HepG2 (cell line): ENCODE measurements around the gene POMT1.

GRCh38 chr9:131394332-131395063, 612 bp downstream of the PRRC2B start:
- RRBS, 2 experiments = 2% methylated on average over 34 to 52 of the region's 84 CpGs
CAGE:
- cytosol, long polyA minus RNA = no peak
- cytosol, long polyA plus RNA = no peak
- long polyA plus RNA = no peak
- nucleus, long polyA minus RNA = no peak
- nucleus, long polyA plus RNA = no peak

DNA sequence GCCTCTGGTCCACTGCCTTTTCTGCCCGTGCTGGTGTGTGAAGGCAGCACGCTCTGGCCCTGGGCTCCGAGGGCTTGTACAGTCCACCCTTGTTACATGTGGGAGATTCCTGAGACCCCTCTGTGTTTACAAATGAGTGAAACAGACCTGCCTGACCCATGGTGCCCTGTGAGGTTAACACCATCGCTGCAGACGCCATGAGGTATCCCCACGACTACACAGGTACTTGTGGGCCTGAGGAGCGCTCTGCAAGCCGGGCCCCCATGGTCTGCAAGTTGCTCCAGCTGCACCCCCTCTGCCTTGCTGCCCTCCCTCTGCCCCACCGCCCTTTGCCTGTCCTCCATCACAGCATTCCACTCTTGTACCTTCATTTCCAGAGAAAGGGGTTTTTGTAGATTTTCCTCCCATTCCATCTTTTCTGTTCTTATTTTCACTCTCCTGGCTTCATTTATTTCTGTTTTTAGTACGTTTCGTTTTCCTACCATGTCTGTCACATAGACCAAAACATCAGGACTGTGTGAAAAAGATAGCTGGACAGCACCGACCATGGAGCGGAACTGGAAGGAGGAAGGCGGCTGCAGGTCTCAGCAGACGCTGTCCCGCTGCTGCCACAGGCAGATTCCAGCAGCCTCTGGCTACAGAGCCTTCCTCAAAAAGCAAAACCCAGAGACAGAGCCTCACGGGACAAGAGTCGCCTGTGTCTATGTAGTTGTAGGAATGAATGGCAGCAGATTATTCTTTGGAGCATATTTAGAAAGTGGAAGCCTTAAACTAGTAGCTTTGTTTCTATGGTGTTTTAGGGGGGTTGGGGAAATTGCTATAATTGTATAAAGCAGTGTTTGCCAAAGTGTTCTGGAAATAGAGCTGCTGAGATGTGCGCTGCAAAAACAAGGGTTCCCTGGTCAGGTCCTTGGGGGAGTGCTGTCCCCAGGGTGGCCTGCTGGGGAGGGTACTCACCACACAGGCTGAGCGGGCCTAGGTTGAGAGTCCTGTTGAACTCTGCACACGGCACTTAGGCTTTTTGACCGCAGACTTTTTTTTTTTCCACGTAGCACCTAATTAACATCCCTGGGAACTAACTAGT, 9.5 kb upstream of the POMT1 start:
- RRBS, 2 experiments = no CpG with 5 or more reads among the region's 23 CpGs
CAGE:
- cytosol, long polyA minus RNA = no peak
- cytosol, long polyA plus RNA = no peak
- long polyA plus RNA = no peak
- nucleus, long polyA minus RNA = no peak
- nucleus, long polyA plus RNA = no peak

DNA sequence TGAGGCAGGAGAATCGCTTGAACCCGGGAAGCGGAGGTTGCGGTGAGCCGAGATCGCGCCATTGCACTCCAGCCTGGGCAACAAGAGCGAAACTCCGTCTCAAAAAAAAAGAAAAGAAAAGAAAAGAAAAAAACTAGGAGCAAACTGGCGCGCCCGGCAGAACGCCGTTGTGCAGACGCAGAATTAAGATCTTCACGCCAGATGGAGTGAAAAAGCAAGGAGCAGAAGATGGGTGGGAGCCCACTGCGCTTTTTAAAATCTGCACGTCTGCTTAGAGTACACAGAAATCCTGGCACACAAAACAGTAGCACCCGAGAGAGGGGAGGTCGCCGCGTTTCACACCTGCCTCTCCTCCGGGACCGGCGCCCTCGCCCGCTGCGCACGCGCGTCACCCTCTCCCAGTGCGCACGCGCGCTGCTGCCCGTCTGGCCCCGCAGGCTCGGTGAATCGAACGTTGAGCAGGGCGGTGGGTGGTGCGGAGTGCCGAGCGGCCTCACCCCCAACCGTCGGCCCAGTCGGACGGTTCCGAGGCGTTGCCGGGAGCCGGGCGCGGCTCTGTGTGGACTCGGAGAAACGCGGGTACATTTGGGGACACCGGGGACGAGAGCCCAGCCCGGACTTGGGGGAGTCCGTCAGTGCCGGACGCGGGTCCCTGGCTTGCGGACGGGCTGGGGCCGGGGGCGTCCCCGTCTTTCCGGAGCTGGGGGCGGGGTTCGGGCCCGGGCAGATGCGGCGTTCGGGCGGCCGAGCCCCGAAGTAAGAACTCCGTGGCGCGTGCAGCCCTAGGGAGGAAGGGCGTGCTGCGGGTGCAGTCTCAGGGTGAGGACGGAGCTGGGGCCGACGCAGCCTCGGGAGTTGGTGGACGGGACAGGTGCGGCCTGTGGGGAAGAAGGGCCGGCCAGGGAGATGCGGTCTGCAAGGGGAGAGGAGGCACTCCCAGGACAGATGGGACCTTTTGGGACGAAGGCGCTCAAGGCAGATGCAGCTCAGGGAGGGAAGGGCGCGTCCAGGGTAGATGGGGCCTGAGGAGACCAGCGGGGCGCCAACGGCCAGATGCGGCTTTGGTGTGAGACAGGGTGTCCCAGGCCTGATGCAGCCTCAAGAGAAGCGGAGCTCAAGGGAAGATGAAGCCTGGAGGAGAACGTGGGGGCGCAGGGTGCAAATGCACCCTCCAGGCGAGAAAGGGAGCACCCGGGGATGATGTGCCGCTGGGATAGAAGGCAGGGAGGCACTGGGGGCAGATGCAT, at the start of gene POMT1:
TSS of gene POMT1 (plus strand) at position 424 of the 1,247 bp plus-strand sequence.
- RRBS, 2 experiments = 1% methylated on average over 13 of the region's 106 CpGs
CAGE:
- cytosol, long polyA minus RNA = start-site peak on the plus strand centred at position 438 of the sequence, 9 bp wide, 39 reads
- cytosol, long polyA plus RNA = no peak
- long polyA plus RNA = start-site peak on the plus strand centred at position 472 of the sequence, 62 bp wide, 188 and 247 reads in 2 replicates
- nucleus, long polyA minus RNA = no peak
- nucleus, long polyA plus RNA = start-site peak on the plus strand centred at position 482 of the sequence, 82 bp wide, 446 and 909 reads in 2 replicates

DNA sequence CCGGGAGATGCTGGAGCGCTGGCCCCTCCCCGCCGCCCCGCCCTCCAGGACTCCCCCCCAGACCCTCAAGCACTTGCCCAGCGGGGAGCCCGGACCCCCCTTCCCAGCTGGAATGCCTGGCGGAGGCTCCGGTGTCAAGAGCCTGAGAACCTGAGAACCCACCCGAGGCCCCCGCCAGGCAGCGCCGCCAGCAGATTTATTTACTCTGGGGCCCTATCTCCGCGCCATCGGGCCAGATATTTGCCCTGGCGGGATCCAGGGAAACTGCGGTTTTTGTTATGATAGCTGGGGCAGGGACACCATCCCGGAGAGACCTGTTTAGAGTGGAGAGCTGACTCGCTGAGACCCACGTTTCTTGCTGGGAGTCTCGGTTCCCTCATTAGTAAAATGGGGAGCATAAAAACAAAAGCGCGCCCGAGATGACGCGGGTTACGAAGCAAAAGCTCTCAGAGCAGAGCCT, 1.3 kb downstream of the PRRT1B start:
- RRBS, 2 experiments = 2 to 3% methylated on average over 6 of the region's 28 CpGs
CAGE:
- cytosol, long polyA minus RNA = no peak
- cytosol, long polyA plus RNA = no peak
- long polyA plus RNA = no peak
- nucleus, long polyA minus RNA = no peak
- nucleus, long polyA plus RNA = no peak

DNA sequence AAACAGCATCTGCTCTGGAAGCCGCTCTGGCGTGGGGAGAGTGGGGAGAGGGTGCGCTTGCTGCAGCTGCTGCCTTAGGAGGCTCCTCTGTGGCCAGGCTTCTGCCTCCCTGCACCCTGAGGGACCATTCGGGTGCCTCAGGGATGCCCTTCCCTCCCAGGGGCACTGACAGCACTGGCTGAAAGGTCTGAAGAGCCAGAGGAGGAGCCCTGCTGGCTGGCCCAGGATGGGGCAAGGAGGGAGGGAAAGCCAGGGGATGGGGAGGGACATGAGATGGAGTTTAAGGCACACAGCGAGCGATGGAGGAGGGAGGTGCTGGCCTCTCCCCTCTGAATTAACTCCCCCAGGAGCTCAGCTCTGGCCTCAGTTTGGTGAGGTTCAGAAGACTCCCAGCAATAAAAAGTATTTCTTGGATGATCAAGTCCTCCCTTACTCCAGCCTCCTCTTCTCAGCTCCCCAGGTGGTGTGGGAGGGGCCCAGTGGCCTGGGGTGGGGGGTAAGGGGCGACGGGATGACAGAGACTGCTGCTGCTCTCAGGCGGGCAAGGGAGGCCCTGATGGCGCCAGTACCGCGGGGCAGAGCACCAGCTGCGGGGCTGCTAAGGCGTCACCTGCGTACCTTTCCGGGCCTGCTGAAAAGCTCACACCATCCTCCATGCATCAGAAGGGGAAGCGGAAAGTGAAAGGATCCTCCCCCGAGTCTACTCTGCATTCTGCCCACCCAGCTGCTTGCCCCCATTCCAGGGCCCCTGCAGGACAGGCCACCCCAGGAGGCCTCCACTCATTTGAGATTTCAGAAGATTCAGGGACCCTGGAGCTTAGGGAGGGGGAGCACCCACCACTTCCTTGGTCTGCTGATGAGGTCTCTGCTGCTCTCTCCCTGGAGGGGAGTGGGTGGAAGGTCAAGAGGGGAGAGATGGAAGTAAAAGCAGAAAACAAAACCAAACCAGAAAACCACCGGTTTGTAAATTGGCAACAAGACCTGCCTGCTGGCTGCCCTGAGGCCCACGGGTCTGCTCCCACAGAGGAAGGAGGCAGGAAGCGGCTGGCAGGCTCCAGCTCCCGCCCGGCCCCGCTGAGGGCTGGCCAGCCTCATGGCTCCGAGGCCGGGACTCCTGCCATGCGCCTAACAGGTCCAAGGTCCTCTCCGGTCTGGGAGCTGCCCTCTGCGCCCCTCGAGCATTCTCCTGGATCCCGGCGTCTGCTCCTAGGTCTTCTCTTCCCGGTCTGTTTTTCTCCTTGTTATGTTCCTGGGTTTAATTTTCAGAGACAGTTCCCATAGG, 33.4 kb downstream of the PRRT1B start:
- RRBS, 2 experiments = 95 to 98% methylated on average over 7 to 9 of the region's 33 CpGs
CAGE:
- cytosol, long polyA minus RNA = no peak
- cytosol, long polyA plus RNA = no peak
- long polyA plus RNA = no peak
- nucleus, long polyA minus RNA = no peak
- nucleus, long polyA plus RNA = no peak

DNA sequence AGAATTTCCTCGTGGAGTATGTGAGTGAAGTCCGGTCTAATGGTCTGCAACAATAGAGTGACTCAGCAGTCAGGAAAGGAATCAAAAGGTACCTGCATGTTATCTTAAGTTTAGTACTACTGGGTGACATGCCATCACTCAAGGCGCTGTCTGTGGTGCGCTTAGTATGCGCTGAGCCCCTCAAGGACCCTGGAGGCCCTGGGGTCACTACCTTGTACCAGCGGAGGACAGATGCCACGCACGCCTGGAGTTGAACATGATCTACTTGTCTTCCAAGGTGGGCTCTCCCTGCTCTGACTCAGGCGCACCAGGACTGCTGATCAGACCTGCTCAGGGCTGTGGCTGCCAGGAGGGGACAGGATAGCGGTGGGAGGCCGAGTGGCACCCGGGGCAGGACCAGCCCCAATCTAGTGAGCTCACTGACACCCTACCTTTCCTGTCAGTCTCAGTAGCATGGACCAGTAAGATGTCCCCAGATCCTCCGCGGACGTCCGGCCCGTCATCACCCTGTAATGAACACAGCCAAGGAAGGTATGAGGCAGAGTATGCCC, 50.6 kb downstream of the PRRT1B start:
- RRBS, 2 experiments = 97 to 100% methylated on average over 4 of the region's 17 CpGs
CAGE:
- cytosol, long polyA minus RNA = no peak
- cytosol, long polyA plus RNA = no peak
- long polyA plus RNA = no peak
- nucleus, long polyA minus RNA = no peak
- nucleus, long polyA plus RNA = no peak

- RRBS, 2 experiments = no CpG with 5 or more reads among the region's 34 CpGs
CAGE:
- cytosol, long polyA minus RNA = no peak
- cytosol, long polyA plus RNA = no peak
- long polyA plus RNA = no peak
- nucleus, long polyA minus RNA = no peak
- nucleus, long polyA plus RNA = no peak
Observed at GRCh38 chr9:131607914-131609138, 63.0 kb downstream of the PRRT1B start.

DNA sequence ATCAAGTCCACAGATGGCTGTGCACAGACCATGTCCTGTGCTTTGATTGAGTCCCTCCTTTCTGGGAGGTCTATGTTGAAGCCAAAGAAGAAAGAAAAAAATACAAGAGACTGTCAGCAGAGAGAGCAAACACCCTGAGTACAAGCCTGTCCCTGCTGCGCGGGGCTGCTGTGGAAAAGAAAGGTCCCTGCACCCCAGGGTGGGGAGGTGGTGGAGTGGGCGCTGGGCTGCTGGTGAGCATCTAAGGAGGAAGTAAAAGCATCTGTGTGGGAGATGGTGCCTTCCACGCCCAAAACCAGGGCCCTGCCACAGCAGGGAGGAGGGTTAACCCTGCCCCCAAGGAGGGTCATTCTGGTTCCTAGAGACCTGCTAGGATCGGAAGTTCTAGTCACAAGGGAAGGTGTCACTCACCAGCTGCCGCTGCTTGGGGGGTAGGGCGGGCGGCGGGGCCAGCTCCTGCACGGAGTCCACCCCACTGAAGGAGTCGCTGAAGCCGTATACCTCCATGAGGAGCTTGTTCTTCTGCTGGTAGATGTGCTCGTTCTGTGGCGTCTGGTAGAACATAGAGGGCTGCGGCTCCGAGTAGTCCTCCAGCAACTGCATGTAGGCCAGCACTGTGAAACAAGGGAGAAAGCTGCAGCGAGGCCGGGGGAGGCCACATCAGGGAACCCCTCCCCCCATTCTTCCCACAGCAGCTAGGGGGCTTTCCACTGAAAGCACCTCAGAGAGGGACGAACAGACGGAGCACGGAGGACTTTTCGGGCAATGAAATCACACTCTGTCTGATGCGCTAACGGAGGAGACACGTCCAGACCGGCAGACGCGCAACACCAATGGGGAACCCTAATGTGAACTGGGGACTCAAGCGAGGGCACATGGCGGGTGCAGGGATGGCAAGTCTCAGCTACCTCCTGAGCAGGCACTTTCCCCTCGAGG, 76.3 kb downstream of the PRRT1B start:
- RRBS, 2 experiments = no CpG with 5 or more reads among the region's 31 CpGs
CAGE:
- cytosol, long polyA minus RNA = no peak
- cytosol, long polyA plus RNA = no peak
- long polyA plus RNA = no peak
- nucleus, long polyA minus RNA = no peak
- nucleus, long polyA plus RNA = no peak

- RRBS, 2 experiments = no CpG with 5 or more reads among the region's 18 CpGs
CAGE:
- cytosol, long polyA minus RNA = no peak
- cytosol, long polyA plus RNA = no peak
- long polyA plus RNA = no peak
- nucleus, long polyA minus RNA = no peak
- nucleus, long polyA plus RNA = no peak
Observed at GRCh38 chr9:131629995-131630788, 84.9 kb downstream of the PRRT1B start.

DNA sequence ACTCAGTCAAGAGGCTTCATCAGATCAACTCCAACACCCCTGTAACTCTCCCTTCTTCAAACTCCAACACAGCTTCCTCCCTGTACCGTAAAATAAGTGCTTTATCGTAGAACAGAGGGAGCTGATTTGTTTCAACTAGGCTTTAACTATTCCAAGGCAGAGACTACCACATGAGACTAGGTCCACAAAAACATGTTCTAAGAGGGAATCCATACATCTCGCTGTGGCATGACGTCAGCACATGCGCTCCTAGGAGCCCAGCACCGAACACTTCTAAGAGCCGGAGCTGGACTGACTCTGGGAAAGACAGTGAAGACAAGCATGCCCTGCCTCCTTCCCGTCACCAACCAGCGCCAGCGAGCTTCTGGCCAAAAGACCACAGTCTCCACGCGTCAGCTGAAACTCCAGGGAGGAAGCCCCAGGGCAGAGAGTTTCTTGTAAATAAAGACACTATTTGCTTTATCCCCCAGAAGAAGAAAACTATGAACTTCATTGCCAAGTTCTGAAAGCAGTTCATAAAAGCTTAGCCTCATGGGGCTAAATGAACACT, 96.2 kb downstream of the PRRT1B start:
- RRBS, 2 experiments = no CpG with 5 or more reads among the region's 12 CpGs
CAGE:
- cytosol, long polyA minus RNA = no peak
- cytosol, long polyA plus RNA = no peak
- long polyA plus RNA = no peak
- nucleus, long polyA minus RNA = no peak
- nucleus, long polyA plus RNA = no peak

DNA sequence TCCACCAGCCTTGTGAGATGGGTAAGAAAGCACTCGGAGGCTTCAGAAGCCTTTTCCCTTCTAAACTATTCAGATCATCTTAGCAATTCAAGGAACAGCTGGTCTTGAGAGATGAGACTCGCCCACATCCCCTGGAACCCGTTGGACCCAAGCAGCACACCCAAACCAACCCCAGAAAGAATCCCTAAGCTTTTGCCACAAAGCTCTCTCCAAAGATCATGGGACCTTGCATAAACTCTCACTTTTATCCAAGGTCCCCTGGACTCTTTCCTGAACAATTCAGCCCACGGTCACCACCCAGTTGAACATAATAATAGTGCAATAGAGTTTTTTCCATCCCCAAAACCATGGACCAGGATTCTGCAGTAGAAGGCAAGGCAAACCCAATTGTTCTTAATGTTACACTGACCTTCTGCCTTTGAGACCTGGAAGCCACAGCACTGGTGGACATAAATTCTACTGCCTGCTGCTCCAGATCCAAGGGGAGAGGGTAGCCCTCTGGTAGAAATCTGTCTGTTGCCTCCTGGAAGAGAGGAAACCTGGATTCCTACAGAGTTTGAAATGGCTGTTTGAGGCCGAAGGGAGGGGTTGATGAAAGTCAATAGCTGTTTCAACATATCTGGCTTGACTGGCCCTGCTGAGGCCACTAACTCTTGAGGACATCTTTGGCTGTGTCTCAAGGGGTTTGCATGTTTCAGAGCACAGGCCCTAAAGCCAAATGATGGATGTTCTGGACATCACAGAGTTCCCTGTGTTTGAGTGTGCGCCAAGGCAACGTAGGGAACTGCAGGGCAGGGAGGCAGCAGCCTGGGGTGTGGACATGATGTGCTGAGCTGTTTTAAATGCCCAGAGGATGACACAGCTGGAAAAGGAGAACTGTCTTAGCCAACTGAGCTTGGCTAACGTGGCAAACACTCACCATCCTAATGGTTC, 89.9 kb downstream of the RAPGEF1 start:
- RRBS, 2 experiments = no CpG with 5 or more reads among the region's 8 CpGs
CAGE:
- cytosol, long polyA minus RNA = no peak
- cytosol, long polyA plus RNA = no peak
- long polyA plus RNA = no peak
- nucleus, long polyA minus RNA = no peak
- nucleus, long polyA plus RNA = no peak

GRCh38 chr9:131651430-131652112, 88.3 kb downstream of the RAPGEF1 start:
- RRBS, 2 experiments = no CpG with 5 or more reads among the region's 4 CpGs
CAGE:
- cytosol, long polyA minus RNA = no peak
- cytosol, long polyA plus RNA = no peak
- long polyA plus RNA = no peak
- nucleus, long polyA minus RNA = no peak
- nucleus, long polyA plus RNA = no peak

DNA sequence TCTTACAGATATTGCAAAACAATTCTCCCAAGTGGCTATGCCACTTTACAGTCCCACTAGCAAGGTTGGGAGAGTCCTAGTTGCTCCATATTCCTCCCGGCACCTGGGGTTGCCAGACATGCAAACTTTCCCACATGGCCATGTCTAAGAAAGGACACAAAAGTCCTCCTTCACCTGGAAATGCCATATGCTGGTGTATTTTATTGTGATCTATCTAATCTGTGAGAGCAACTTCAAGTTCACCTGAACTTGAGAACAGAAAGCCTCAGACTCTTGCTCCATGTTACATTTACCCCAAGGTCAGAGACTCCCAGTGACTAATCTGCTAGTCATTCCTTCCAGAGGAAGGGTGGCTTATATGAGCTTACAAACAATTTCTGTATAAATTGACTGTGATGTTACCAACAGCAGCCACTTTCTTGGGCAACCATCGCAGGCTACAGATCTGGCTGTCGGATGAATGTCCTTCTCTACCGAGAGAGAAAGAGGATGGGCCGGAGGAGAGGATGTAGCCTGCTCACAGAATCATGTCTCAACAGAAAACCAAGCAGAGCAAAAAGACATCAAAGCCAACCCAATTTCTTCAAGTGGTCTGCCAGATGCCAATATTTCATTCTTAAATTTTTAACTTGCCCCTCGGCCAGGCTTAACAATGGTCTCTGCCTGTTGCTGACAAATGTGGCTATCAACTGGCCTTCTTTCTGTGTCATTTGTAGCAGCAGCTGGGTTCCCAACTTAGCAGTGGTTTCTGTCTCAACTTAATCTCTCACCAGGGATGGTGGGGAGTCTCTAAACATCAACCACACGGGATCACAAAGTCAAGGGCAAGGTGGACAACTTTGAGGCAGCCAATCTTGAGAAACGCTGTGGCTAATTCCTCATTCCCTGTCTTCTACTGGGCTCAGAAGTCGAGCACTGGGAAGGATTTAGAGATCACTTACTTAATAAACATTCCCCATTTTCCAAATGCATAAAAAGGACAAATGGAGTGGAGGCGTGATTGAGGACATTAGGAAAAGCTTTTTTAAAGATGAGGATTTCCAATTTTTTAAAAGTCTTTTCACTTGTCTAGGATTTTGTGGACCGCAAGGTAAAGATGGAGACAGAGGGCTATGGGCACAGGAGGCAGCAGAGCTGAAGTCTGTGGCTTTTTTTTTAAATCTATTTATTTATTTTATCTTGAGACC, 81.3 kb downstream of the RAPGEF1 start:
- RRBS, 2 experiments = no CpG with 5 or more reads among the region's 11 CpGs
CAGE:
- cytosol, long polyA minus RNA = no peak
- cytosol, long polyA plus RNA = no peak
- long polyA plus RNA = no peak
- nucleus, long polyA minus RNA = no peak
- nucleus, long polyA plus RNA = no peak

DNA sequence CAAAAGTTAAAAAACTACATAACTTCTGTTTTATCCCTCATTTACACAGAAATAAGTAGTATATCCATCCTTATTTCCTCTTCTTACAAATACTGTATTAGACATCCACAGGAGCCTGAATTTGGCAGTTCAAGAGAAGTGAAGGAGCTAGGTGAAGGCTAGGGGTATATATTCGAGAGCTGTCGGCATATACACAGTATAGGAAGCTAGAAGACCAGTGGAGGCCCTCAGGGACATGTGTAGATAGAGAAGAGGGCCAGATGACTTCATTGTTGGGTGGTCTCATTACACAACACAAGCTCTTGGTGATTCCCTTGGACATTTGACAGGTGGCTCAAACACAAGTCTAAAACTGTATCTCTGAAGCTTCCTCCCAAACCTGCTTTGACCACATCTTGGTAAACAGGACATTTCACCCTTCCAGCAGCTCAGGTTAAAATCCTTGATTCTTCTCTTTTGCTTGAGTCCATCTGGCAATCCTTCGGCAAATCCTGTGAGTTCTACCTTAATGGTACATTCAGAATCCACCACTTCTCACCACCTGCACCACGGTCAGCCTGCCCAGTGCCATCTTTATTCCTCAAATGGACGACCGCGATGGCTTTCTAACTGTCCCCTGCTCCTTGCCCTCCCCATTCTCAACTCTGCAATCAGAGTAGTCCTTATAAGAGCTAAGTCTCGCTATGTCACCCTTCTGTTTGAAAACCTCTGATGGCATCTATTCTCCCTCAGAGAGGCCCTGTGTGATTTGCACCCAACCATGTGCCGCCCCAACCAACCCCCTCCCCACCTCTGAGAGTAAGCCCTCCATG, 74.8 kb downstream of the RAPGEF1 start:
- RRBS, 2 experiments = no CpG with 5 or more reads among the region's 9 CpGs
CAGE:
- cytosol, long polyA minus RNA = no peak
- cytosol, long polyA plus RNA = no peak
- long polyA plus RNA = no peak
- nucleus, long polyA minus RNA = no peak
- nucleus, long polyA plus RNA = no peak

- RRBS, 2 experiments = no CpG with 5 or more reads among the region's 10 CpGs
CAGE:
- cytosol, long polyA minus RNA = no peak
- cytosol, long polyA plus RNA = no peak
- long polyA plus RNA = no peak
- nucleus, long polyA minus RNA = no peak
- nucleus, long polyA plus RNA = no peak
Observed at GRCh38 chr9:131685591-131686071, 54.2 kb downstream of the RAPGEF1 start.

GRCh38 chr9:131714715-131715431, 25.0 kb downstream of the RAPGEF1 start:
- RRBS, 2 experiments = 72 to 100% methylated on average over 1 of the region's 14 CpGs
CAGE:
- cytosol, long polyA minus RNA = no peak
- cytosol, long polyA plus RNA = no peak
- long polyA plus RNA = no peak
- nucleus, long polyA minus RNA = no peak
- nucleus, long polyA plus RNA = no peak

DNA sequence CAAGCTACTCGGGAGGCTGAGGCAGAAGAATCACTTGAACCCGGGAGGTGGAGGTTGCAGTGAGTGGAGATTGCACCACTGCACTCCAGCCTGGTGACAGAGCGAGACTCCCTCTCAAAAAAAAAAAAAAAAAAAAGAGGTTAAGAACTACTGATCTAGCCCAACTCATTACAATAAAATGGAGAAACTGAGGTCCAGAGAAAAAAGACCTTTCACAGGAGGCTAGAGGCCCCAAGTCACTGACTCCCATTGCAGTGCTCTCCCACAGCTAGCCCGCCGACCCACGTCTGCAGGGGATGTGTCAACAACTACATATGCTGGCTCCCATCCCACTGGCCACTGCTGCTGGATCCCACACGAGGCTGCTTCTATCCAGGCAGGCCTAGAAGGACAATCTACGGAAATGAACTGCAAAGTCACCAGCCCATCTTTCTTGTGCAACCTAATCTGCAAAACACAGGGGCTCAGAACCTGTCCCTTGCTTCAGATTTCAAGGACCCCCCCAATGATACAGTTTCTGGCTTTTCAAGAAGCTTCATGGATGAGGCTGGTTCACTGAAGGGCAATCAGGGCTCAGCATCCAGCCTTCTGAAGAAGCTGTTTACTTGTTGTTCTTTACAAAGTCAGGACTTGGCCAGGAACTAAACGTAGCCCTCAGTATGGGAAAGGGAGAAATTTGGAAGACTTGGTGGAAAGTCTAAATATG, 24.0 kb downstream of the RAPGEF1 start:
- RRBS, 2 experiments = no CpG with 5 or more reads among the region's 9 CpGs
CAGE:
- cytosol, long polyA minus RNA = no peak
- cytosol, long polyA plus RNA = no peak
- long polyA plus RNA = no peak
- nucleus, long polyA minus RNA = no peak
- nucleus, long polyA plus RNA = no peak

DNA sequence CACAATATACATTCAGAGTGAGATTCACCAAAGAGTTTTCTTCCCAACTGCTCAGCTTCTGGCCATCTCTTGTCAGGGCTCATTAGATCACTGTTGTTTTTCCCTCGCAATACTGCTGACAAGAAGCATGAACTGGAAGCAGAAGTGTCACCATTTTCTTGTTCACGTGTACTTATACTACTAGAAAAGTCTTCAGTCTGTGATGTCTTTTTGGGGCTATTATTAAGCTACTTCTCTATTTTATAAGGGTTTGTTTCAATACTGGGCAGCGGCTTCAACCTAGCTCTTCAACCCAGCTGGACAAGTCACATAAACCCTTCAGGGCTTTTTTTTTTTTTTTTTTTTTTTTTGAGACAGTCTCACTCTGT, 20.7 kb downstream of the RAPGEF1 start:
- RRBS, 2 experiments = no CpG with 5 or more reads among the region's 3 CpGs
CAGE:
- cytosol, long polyA minus RNA = no peak
- cytosol, long polyA plus RNA = no peak
- long polyA plus RNA = no peak
- nucleus, long polyA minus RNA = no peak
- nucleus, long polyA plus RNA = no peak

GRCh38 chr9:131727237-131727747, 12.6 kb downstream of the RAPGEF1 start:
- RRBS, 2 experiments = no CpG with 5 or more reads among the region's 7 CpGs
CAGE:
- cytosol, long polyA minus RNA = no peak
- cytosol, long polyA plus RNA = no peak
- long polyA plus RNA = no peak
- nucleus, long polyA minus RNA = no peak
- nucleus, long polyA plus RNA = no peak

DNA sequence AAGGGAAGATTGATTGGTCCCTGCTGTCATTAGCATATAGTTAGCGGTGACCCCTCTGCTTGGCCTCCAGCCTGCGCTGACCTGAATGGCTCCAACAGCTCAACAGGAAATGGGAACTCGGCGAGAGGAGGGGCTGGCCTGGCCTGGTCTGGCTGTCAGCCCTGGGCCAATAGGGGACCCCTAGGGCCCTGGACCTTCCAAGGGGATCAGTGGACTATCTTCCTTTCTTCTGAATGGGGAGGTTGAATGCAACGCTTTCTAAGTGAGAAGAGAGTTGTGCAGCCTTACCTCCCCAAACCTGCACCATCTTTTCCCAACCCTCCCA, 67.8 kb upstream of the RAPGEF1 start:
- RRBS, 2 experiments = no CpG with 5 or more reads among the region's 5 CpGs
CAGE:
- cytosol, long polyA minus RNA = no peak
- cytosol, long polyA plus RNA = no peak
- long polyA plus RNA = no peak
- nucleus, long polyA minus RNA = no peak
- nucleus, long polyA plus RNA = no peak